Liver (tissue), 9 donors: Measurements from ENCODE around the gene SLC2A2.

GRCh38 chr3:167864527-167864734 is 128.9 kb downstream of the SERPINI1 start:
- PRO-cap, 5 experiments, result no peak in any of the 5 experiments
- RAMPAGE, long total RNA, 2 experiments, result no peak in any of the 2 experiments

GRCh38 chr3:168024220-168025561 is 71.0 kb downstream of the GOLIM4 start:
- PRO-cap, 5 experiments, result no peak in any of the 5 experiments
- RAMPAGE, long total RNA, 2 experiments, result no peak in any of the 2 experiments
- RRBS, result no CpG with 5 or more reads among the region's 6 CpGs

DNA sequence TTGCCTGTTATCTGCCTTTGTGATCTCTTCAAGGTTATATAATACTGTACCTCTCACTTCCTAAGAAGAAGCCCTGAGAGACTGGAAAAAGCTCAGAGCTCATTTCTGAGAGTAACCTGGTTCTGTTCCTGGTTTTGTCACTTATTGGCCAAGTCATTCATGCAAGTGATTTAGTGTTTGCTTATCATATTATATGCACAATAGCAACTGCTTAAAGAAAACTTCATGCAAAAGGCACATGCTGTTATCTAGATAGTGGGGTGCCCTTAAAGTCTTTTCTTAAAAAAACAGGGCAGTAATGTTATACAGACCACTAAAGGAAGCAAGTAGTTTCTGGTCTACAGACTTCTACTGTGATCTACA is 782.4 kb upstream of the GOLIM4 start:
- PRO-cap, 5 experiments, result no peak in any of the 5 experiments
- RAMPAGE, long total RNA, 2 experiments, result no peak in any of the 2 experiments

DNA sequence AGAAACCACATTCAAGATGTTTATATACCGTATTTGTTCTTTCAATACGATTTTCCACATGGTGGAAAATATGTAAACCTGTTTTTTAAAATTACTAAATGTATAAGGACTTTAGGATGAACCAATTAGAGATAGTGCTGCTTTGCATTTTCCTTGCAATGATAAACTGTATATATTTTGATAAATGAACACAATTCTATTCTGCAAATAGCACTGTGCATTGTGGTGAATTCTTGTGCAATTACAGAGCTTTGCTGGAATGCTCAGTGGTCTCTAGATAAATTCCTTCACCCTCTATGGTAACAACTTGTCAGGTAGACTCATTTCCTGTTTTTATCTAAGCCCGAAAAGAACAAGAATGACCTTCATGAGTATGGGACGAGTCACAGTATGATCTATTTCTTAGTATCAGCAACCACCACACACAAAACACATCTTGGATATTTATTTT is 551.4 kb downstream of the MECOM start:
- PRO-cap, 5 experiments, result no peak in any of the 5 experiments
- RAMPAGE, long total RNA, 2 experiments, result no peak in any of the 2 experiments
- RRBS, result no CpG with 5 or more reads among the region's 4 CpGs

DNA sequence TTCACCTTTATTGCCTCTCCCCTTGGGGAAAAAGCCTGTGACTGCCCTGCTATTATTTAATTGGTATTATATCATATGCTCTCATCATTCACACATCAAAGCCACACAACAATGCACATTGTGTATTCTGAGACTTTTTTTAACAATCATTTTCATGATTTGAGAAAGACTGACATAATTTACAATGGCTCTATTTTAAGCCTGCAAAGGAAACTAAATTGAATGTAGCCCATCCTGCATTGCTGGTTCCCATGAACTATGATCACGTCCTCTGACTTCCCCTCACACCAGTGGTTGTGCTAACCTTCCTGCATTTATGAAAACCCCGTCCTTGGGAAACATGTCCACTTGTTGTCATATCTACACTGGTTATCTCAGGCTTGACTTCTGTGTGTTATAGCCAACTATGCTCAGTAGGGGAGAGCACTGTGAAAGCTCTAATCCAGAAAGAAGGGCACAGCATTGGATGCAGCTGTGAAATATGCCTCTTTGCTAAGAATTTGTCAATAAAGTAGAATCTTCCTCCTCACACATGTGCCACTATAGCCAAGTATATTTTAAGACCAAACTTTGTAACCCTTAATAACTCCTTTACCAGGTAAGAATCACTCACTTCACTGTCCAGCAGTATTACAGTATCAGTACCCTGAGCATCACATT is 546.2 kb downstream of the MECOM start:
- PRO-cap, 5 experiments, result no peak in any of the 5 experiments
- RAMPAGE, long total RNA, 2 experiments, result no peak in any of the 2 experiments
- RRBS, result no CpG with 5 or more reads among the region's 2 CpGs

GRCh38 chr3:169147000-169147606 is 516.4 kb downstream of the MECOM start:
- PRO-cap, 5 experiments, result peak in 4 of 5 experiments; most common plus-strand start chr3:169147417 (in 1); most common minus-strand start chr3:169147471 (in 3)
- RAMPAGE, long total RNA, 2 experiments, result start-site peak on the minus strand in 2 of 2 experiments, at chr3:169147315-169147493 at its widest, 20 to 23 reads per replicate
- RRBS, result no CpG with 5 or more reads among the region's 23 CpGs

GRCh38 chr3:169198589-169198943 is 464.9 kb downstream of the MECOM start:
- PRO-cap, 5 experiments, result no peak in any of the 5 experiments
- RAMPAGE, long total RNA, 2 experiments, result no peak in any of the 2 experiments
- RRBS, result no CpG with 5 or more reads among the region's 3 CpGs

DNA sequence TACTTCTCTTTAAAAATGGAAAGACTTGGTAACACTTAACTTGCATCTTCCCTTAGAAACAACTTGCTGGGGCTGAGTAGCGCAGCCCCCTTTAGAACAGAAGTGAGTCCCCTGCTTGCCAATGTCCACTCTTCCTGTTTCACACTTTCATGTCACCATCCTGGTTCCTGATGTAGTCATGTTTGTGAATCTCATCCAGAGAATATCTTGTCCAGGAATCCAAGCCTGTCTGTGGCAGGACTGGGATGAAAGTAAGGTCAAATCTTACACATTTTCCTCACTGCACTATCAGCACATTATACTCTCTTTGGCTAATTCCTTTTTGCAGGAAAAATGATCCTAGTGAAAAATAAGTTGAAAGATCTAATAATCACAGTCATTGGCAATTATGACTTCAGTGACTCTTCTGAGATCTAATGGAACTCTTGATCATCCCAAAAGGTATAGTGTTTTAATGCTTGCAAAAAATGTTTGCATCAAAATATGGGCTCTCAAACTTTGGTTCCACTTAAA is 457.5 kb downstream of the MECOM start:
- PRO-cap, 5 experiments, result no peak in any of the 5 experiments
- RAMPAGE, long total RNA, 2 experiments, result no peak in any of the 2 experiments
- RRBS, result no CpG with 5 or more reads among the region's 1 CpG

GRCh38 chr3:169307743-169308454 is 355.6 kb downstream of the MECOM start:
- PRO-cap, 5 experiments, result no peak in any of the 5 experiments
- RAMPAGE, long total RNA, 2 experiments, result no peak in any of the 2 experiments
- RRBS, result no CpG with 5 or more reads among the region's 3 CpGs

DNA sequence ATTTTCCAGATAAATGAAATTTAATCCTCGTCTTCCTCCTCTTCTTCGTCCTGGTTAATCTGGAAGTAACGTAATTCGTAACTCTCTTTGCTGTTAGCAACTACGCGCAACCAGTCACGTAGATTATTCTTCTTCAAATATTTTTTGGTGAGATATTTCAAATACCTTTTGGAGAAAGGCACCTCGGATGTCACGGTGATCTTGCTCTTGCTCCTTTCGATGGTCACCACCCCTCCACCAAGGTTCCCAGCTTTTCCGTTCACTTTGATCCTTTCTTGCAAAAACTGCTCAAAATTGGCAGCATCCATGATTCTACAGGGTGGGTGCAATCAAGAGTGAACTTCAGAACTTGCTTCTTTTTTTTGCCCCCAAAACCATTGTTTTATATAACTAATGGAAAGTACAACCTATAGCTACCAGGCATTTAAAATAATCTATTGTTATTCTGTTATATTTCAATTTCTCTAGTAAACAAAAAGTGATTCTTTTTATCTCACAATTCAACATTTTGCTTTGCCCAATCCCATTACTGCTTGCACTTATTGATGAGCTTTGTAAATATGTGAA is 179.8 kb downstream of the MECOM start:
- PRO-cap, 5 experiments, result no peak in any of the 5 experiments
- RAMPAGE, long total RNA, 2 experiments, result no peak in any of the 2 experiments
- RRBS, result no CpG with 5 or more reads among the region's 11 CpGs

- PRO-cap, 5 experiments, result no peak in any of the 5 experiments
- RAMPAGE, long total RNA, 2 experiments, result no peak in any of the 2 experiments
- RRBS, result no CpG with 5 or more reads among the region's 5 CpGs
Observed at GRCh38 chr3:169975452-169975753, 8.8 kb downstream of the SEC62 start.

- PRO-cap, 5 experiments, result no peak in any of the 5 experiments
- RAMPAGE, long total RNA, 2 experiments, result no peak in any of the 2 experiments
- RRBS, result 70% methylated on average over 4 of the region's 6 CpGs
Observed at GRCh38 chr3:170001933-170002181, 35.2 kb downstream of the SEC62 start.

- PRO-cap, 5 experiments, result no peak in any of the 5 experiments
- RAMPAGE, long total RNA, 2 experiments, result no peak in any of the 2 experiments
- RRBS, result no CpG with 5 or more reads among the region's 1 CpG
Observed at GRCh38 chr3:170046438-170046700, 8.6 kb downstream of the GPR160 start.

DNA sequence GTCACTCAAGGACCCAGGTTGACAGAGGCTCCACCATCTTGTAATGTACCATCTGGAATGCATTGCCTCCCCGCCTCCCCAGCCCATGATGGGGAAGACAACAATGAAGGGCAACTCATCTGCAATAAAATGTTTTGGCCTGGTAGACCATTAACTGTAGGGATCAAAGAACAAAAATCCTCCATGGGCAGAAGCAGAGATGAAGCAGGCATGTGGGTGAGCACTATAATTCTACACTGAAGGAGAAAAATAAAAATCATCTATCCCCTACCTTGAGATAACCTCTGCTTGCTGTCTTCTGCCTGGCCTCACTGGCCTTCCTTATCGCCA is 37.7 kb downstream of the GPR160 start:
- PRO-cap, 5 experiments, result no peak in any of the 5 experiments
- RAMPAGE, long total RNA, 2 experiments, result no peak in any of the 2 experiments
- RRBS, result no CpG with 5 or more reads among the region's 2 CpGs

DNA sequence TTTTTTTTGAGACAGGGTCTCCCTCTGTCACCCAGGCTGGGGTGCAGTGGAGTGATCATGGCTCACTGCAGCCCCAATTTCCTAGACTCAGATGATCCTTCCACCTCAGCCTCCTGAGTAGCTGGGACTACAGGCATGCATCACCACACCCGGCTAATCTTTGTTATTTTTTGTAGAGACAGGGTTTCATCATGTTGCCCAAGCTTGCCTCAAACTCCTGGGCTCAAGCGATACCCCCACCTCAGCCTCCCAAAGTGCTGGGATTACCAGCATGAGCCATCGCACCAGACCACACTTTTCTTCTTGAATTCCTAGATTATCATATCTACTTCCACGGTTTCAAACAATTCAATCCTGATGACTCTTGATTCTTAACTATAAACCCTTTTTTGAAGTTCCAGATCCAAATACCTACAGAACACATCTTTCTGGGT is 28.8 kb downstream of the PHC3 start:
- PRO-cap, 5 experiments, result no peak in any of the 5 experiments
- RAMPAGE, long total RNA, 2 experiments, result no peak in any of the 2 experiments
- RRBS, result no CpG with 5 or more reads among the region's 4 CpGs

DNA sequence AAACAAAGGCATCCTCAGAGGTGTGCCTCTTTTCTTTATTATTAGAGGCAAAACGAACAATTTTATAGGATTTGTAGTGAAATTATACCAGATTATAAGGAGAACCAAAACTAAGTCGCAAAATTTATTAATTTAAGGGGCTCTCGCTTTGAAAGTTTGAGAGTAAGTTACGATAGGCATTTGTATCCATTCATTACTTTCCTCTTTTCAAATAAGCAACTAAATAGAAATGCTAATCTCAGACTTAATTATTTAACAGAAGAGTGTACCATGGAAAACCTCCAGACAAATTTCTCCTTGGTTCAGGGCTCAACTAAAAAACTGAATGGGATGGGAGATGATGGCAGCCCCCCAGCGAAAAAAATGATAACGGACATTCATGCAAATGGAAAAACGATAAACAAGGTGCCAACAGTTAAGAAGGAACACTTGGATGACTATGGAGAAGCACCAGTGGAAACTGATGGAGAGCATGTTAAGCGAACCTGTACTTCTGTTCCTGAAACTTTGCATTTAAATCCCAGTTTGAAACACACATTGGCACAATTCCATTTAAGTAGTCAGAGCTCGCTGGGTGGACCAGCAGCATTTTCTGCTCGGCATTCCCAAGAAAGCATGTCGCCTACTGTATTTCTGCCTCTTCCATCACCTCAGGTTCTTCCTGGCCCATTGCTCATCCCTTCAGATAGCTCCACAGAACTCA is 2.7 kb downstream of the SKIL start:
- PRO-cap, 5 experiments, result no peak in any of the 5 experiments
- RAMPAGE, long total RNA, 2 experiments, result no peak in any of the 2 experiments
- RRBS, result no CpG with 5 or more reads among the region's 11 CpGs

DNA sequence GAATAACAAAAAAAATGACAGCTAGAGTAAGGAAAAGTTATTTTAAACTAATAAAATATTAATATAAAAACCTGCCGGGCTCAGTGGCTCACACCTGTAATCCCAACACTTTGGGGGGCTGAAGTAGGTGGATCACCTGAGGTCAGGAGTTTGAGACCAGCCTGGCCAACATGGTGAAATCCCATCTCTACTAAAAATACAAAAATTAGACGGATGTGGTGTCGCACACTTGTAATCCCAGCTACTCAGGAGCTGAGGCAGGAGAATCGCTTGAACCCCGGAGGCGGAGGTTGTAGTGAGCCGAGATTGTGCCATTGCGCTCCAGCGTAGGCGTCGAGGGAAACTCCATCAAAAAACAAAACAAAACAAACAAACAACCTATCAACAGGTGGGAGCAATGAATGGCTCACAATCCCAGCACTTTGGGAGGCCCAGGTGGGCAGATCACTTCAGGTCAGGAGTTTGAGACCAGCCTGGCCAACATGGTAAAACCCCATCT is 4.7 kb downstream of the SKIL start:
- PRO-cap, 5 experiments, result no peak in any of the 5 experiments
- RAMPAGE, long total RNA, 2 experiments, result no peak in any of the 2 experiments
- RRBS, result no CpG with 5 or more reads among the region's 11 CpGs

- PRO-cap, 5 experiments, result no peak in any of the 5 experiments
- RAMPAGE, long total RNA, 2 experiments, result no peak in any of the 2 experiments
- RRBS, result no CpG with 5 or more reads among the region's 12 CpGs
Observed at GRCh38 chr3:170421017-170421679, 2.5 kb downstream of the CLDN11 start.

DNA sequence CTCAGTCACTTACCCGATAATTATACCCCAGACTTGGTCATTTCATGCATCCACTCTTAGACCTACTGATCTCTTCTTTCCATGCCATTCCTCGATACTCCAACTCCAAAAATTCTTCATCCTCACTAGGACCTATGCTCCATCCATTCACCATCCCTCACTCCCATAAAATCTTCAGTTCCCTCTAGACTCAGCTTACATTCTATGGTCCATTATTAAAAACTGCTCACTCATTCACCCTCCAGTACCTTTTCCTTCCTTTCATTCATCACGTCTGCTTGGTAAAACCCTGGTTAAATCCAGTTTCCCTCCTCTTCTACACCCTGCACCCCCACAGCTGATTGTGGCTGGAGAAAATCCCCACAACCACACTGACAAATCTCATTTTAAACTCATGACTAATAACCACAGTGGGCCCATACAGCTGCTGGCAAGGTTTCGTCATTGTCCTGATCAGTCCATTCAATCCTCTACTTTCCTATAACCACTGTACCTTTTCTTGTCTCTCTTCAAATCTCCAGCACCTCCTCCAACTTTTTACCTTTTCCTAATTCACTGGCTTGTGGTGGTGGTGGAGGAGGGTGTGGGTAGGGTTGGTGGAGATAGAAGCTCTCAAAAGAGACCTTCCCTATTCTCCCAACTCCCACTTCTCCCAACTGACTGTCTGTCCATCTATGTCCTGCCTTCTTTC is 140.7 kb upstream of the SLC7A14 start:
- PRO-cap, 5 experiments, result no peak in any of the 5 experiments
- RAMPAGE, long total RNA, 2 experiments, result no peak in any of the 2 experiments
- RRBS, result no CpG with 5 or more reads among the region's 4 CpGs

- PRO-cap, 5 experiments, result peak in 5 of 5 experiments; most common plus-strand start chr3:171026669 (in 2); most common minus-strand start chr3:171026743 (in 5)
- RAMPAGE, long total RNA, 2 experiments, result start-site peak on the minus strand in 2 of 2 experiments, at chr3:171026697-171026747 at its widest, 3,815 to 5,736 reads per replicate
- RRBS, result no CpG with 5 or more reads among the region's 4 CpGs
Observed at GRCh38 chr3:171026381-171027294, at the start of gene SLC2A2. SLC2A2 (minus strand) TSS chr3:171026720.